H4 (cell line): ENCODE results near the genes TMSB4X and ASB11.

DNA sequence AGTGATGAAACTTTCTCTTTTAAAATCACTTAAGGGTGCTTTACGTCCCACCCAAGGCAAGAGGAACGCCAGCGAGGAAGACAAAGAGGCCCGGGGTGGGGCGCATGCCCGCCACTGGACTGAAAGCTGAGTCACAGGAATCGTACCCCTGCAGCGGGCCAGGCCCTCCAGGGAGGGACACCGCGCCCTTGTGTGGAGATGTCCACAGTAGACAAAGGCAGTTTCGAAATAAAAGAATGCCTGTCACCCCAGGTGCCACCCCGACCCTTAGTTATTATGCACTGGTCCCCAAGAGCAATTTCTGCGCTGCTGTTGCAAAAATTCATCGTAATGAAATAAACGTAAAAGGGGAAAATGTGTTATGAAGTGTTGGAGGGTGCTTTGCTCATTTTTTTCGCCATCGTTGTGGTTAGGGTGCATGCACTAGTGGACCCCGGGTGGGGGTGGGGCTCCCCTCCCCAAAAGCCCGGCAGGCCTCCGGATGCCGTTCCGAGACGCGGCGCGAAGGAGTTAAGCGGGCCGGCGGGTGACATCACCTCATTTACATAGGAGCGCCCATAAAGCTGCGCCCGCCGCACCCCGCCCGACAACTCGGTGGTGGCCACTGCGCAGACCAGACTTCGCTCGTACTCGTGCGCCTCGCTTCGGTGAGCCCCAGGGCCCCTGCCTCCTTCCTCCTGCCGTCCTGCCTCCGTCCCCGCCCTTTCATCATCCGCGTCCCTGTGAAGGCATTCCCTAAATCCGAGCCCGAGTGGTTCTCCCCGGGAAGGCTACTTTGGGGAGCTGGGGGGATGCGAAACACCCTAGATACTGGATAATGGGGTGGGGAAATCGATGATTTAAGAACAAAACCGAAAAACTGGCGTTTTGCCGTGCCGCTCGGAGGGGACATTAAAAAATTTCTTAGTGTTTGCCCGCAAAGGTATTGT, at the start of gene TMSB4X:
Gene TMSB4X (plus strand): TSS at position 589 of the 929 bp plus-strand sequence.
- RAMPAGE, long total RNA, result start-site peak on the plus strand centred at position 587 of the sequence, 5 bp wide, 24,139 reads

DNA sequence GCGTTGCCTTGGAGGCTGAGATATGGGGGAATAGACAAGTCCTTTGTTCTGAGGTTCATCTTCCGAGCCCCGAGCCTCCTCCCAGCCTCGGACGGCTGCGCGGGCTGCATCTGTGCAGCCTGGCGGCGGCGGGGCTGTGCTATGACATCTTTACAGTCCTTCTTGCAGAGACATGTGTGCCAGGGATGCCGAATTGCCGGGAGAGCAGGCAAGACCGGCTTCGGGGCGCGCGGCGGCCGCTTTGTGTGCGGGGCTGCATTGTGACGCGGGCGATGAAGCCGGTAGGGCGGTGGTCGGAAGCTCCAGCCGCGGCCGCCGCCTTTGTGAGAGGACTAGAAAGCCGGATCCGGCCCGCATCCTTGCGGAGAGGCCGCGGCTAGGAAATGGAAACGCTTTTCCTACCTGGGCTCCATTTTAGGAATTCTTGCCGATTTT, 558 bp downstream of the TMSB4X start:
- RAMPAGE, long total RNA, result no peak

DNA sequence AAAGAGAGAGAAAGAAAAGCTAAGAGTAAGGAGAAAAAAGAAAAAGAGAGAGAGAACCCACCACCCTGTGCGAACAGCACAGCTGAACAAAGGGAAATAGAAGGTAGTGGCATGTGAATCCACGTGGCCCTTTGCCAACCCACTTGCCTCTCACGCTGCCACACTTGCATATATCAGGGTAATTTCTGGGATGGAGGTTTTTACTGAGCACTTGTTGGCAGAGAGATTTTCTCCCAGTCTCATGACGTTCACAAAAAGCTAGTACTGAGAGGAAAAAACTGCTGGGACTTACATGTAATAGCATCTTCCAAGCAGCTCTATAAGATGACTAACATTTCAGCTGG, 31.1 kb downstream of the TMSB4X start:
- RAMPAGE, long total RNA, result no peak

GRCh38 chrX:13074582-13075048, 30.2 kb upstream of the FAM9C start:
- RAMPAGE, long total RNA, result no peak

DNA sequence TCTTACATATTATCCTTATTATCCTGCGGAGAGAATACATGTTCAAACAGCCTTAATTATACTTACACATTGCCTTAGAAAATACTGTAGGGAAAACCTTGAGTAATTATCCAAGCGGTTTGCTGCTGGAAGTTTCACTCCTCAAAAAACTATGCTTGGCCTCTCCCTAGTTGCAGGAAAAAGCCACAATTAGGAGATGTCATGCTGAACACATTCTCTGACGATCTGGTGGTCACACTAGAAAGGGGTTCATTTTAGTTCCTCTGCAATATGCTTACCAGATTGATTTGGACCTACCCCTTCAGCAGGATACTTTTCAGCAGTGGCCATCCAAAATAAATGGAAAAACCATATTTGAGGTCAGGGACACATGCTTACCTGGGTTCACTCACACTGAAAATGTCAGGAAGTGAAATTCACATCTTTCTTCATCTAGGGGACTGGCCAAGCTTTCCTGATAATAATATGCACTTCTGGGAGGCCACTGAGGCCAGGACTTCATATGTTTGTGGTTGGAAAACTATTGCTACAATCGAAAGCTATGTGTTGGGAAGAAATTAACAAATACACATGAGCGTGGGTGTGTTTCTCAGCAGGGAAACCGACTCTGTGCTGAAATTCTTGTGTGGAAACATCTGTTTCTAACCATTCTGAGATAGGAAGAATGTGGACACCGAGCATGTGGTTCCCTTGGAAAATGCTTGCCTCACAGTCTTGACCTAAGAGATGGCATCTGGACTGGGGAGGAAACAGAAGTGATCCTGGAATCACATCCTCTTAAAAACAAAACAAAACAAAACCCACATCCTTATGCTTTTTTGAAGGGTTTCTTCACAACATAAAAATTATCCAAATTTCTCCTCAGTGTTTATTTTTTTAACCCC, 68.8 kb downstream of the ATXN3L start:
- RAMPAGE, long total RNA, result no peak

DNA sequence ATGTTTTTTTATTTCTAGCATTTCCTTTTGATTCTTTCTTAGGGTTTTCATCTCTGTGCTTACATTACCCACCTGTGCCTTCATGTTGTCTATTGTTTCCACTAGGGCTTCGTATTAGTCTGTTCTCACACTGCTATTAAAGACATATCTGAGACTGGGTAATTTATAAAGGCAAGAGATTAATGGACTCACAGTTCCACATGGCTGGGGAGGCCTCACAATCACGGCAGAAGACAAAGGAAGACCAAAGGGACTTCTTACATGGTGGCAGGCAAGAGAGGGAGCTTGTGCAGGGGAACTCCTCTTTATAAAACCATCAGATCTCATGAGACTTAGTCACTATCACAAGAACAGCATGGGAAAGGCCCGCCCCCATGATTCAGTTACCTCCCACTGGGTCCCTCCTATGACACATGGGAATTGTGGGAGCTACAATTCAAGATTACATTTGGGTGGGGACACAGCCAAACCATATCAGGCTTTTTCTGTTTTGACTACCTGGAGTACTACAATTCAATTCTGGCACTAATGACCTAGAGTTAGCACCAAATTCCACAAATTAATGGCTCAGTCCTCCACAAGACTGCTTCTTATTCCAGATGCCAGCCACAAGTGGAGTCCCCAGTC, 16.6 kb downstream of the ATXN3L start:
- RAMPAGE, long total RNA, result no peak

GRCh38 chrX:13379096-13379784, 59.4 kb upstream of the ATXN3L start:
- RAMPAGE, long total RNA, result no peak

DNA sequence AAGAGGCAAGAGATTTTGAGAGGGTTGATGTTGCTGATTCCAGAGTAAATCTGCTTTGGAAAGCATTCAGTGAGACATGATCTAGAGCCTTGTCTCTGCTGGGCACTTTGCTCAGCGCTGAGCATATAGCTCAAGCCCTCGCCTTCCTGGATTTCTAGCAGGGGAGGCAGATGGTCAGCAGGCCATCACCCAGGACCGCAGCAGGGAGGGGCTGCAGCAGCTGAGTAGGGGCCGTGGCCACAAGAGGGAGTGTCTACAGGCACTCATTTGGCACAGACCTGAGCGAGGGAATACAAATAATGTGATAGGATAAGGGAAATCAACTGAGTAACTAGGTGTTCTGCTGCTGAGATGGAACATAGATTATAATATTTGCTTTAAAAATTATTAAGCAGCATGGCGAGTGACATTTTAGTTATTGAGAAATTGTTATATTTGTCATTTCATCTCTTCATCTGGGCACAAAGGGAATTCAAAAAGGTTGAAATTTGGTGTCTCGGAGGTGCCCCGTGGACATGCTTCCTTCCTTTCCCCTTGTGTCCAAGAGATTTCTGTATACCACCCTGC, 30.3 kb downstream of the OFD1 start:
- RAMPAGE, long total RNA, result no peak

DNA sequence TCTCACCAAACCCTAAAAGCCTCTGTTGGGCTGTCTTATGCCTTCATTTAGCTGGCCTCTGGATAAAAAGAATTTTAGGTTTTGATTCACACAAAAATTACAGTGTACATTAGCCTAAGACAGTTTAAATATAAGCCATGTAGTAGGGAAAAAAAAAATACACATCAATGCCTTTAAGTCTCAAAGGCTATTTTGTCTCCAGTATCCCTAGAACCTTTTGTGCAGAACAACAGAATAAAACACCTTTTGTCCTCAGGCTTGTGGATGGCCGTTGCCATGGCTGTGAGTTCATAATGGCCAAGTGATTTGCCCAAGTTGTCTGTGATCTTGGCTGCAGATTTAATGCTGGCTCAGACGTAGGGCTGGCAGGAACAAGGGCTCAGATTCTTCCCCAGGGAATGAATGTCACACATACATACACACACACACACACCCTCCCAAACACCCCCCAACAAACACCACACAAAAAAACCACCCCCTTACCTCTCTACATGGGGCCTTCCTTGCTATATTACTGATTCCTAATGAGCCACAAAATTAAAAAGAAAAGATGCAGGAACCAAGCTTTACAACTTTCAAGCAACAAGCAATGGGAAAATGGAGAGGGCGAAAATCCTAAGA, 25.3 kb downstream of the GPM6B start:
- RAMPAGE, long total RNA, result no peak

DNA sequence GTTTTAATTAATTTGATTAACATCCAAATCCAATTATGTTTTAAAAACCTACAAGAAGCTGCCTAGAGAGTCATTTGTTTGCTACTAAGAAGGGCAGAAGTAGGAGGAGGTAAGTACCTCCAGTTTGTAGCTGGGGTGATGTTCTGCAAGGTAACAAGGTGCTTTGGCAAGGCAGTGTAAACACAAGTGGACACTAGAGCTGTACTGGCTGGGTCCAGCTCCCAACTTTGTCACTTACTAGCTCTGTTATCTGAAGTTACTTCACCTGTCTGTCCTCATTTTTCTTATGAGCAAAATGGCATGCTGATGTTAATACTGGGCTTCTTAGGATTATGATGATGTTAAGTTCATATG, 110.5 kb upstream of the GEMIN8 start:
- RAMPAGE, long total RNA, result no peak

DNA sequence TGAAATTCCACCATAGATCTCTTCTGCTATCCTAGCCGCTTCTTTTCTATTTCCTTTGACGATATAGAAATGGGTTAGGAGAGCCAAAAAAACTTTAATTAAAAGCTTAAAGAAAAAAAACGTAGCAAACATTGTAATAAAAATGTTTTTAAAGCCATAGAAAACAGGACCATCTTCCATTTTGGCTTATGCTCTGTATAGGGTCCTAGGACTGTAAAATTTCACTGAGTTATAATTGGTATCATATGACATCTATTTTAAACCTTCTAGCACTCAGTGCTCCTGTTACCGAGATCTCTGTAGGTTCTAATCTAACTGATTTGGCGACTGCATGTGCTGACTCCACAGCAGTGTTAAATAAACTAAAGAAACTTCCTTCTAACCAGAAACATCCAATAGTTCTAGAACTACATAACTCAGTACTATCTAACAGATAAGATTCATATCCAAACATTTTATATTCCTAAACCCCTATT, at the start of gene ASB11:
Gene ASB11 (minus strand): TSS at position 215 of the 476 bp plus-strand sequence.
- RAMPAGE, long total RNA, result no peak

GRCh38 chrX:15337136-15337492, 1.8 kb upstream of the PIGA start:
- RAMPAGE, long total RNA, result no peak

- RAMPAGE, long total RNA, result no peak
These were observed 15.7 kb upstream of the ACE2 start for GRCh38 chrX:15616369-15616864.

- RAMPAGE, long total RNA, result no peak
These were observed 26.0 kb downstream of the ZRSR2 start for GRCh38 chrX:15816153-15816842.

GRCh38 chrX:15853478-15854080, 1.0 kb downstream of the AP1S2 start:
- RAMPAGE, long total RNA, result no peak

DNA sequence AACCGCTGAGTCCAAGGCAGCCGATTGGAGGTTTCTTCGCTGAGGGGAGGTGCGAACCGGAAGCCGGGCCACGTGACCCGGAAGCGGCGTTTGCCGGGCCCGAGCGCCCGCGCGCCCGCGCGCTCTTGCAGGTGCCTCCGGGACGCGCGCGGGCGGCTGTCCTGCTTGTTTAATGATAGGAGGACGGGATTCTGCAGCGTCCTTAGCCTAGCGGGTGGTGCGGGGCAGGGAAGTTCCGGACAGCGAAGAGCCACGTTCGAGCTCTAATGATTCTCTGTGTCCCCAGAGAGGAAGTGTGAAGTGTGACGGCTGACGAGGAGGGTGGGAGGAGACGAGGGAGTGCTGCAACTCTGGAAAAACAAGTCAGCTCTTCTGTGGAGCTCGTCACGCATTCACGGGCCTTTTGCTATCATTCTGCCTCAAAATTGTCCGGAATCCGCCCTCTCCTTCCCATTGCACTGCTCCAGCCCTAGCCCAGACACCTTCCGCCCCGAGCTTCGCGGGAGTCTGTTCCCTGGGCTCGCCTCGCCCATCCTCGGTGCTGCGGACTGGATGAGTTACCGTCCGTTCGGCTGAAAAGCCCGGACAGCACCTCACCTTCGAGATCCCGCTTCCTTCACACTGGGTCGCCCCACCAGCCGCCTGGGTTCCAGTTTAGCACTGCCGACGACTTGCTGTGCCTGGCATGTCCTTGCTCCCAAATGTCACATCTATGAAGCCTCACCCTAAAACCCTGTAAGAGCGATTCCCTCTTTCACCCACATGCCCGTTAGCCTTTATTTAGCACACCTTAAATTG, 557 bp upstream of the AP1S2 start:
- RAMPAGE, long total RNA, result no peak

- RAMPAGE, long total RNA, result no peak
These were observed 73.0 kb upstream of the S100G start for GRCh38 chrX:16576918-16577311.

DNA sequence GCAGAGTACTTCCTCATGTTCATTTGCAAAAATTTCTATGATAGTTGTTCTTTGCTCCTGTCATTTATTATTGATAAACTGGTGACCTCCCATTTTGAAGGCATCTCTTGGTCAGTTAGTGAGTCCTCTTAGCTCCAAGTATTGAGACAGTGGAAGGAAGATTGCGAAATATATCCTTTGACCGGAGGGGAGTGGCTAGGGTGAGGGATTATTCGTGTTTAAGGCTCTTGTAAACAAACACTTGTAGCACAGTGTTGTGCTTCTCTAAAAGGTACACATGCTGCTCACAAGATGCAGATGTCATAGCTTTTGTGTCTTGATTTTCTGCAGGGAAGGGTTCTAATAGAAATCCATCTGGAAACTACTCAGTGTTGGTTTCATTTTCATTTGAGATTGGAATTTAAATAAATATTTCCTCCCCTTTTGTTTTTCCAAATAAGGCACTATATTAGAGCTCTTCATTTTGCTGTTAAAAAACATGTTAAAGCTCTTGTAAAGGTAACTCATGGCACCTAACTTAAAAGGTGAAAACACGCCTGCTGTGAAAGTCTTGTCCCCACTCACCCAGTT, 21.8 kb downstream of the TXLNG start:
- RAMPAGE, long total RNA, result no peak

DNA sequence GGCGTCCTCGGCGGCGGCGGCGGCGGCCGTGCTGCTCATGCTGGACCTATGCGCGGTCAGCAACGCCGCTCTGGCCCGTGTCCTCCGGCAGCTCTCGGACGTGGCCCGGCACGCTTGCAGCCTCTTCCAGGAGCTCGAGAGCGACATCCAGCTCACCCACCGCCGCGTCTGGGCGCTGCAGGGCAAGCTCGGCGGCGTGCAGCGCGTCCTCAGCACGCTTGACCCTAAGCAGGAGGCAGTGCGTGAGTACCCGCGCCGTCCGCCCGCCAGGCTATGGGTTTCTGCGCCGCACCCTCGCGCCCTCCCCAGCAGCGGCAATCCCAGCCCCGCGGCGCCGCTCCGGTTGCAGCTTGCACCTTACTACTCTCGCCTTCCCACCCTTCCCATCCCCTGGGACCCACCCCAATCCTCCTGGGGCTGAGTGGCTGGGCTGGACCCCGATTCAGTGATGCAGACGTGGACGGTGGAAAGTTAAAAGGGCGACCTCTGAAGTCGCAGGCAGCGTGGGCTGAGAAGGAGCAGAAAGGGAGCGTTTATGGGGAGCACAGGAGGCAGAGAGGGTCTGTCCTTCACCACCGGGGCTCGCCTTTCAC, 1.2 kb downstream of the NHS start:
- RAMPAGE, long total RNA, result no peak

DNA sequence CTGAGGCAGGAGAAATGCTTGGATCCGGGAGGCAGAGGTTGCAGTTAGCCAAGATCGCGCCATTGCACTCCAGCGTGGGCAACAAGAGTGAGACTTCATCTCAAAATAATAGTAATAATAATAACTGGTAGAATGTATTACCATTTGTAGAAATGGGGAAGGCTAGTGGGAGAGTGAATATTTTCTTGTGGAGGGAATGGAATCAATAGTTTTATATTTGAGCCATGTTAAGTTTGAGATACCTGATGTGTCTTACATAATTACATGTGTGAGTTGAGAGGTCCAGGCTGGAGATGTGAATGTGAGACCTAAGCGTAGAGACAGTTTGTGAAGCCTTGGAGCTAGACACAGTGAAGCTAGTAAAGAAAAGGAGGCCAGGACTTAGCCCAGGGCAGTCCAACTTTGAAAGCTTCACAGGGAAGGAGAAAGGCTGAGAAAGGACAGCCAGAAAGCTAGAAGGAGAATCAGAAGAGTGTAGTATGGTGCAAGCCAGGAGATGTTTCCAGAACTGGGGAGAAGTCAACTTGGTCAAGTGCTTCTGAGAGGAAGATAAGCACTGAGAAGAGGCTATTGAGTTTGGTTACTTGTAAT, 4.8 kb downstream of the NHS start:
- RAMPAGE, long total RNA, result no peak